Jurkat, Clone E6-1 (cell line): ENCODE measurements around the gene GPR52.

DNA sequence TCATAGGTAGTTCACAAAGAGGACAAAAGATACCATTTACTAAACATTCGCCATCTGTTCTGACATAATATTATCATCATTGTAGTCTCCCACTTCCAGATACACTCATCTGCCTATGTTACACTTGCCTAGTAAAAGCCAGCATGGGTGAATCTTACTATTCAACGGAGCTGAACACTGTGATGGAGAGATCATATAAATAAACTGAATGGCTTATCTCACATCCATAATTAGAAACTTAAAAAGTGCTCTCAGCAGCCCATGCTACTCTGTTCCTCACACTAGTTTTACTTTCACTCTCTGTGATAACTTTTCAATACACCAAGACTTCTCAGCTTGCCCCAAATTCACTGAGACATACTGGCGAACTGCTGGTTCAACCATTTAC is 488 bp upstream of the PRRC2C start:
- RRBS, result no CpG with 5 or more reads among the region's 3 CpGs

- RRBS, result no CpG with 5 or more reads among the region's 14 CpGs
These were observed 47.1 kb downstream of the PRRC2C start for GRCh38 chr1:171532196-171532994.

DNA sequence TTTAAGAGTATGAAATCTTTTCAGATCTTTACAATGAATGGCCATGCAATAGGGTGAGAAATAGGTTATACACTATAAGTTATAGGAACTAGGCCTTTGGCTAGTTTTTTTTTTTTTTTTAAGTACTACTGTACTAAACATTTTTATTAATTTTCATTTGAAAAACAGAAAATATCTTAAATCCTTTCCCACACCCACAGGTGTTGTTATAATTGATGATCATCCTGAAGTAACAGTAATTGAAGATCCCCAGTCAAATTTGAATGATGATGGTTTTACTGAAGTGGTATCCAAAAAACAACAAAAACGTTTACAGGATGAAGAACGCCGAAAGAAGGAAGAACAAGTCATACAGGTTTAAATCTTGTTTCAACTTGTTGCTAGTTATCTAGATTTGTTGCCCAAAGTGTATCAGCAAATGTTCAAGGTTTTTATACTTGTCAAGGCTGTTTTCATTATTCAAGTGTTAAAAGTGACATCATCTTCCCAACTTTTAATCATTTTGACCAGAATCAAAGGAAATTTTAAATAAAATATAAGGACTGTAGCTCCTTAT is 64.6 kb downstream of the PRRC2C start:
- RRBS, result no CpG with 5 or more reads among the region's 3 CpGs

DNA sequence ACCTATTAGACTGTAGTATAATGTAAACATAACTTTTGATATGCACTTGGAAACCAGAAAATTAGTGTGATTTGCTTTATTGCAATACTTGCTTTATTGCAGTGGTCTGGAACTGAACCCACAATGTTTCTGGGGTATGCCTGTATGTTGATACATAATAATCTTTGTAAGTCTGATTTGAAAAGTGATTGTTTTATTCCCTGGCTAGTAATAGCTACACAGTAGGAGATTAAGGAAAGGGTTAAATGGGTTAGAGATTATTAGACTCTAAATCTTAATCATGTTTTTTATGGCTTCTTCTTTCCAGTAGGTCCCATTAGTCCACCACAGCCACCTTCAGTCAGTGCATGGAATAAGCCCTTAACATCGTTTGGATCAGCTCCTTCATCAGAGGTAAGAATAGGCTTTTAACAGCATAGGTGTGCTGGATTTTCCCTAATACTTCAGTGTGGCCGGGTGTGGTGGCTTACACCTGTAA is 61.3 kb upstream of the MYOCOS start:
- RRBS, result no CpG with 5 or more reads among the region's 2 CpGs

DNA sequence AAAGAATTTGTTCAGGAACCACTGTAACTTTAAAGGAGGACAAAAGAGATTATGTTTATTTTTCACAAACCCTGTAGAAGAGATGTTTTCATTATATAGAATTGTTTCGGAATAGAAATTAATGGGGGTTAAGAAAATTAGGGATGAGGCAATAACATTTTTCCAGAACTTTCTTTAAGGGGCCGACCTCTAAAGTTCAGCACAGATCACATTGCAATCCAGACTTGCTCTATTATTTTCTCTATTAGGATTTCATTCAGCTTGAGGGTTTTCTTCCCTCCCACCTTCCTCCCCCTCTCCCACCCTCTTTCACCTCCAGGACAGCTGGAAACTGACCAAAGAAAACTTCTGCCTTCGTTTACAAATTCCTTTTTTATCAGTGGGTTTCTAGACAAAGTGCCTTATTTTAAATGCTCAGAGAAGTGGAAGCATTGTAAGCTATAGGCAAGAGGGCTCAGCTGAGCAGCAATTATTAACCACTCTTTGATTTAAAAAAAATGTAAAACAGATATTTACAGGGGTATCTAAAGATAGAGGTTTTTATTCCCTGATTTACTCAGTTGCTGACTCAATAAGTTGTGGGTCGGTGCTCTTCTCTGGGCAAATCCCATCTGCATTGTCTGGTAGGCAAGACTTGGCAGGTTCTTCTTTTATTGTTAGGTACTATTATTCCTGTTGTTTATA is 277.1 kb upstream of the C1orf105 start:
- RRBS, result no CpG with 5 or more reads among the region's 4 CpGs

DNA sequence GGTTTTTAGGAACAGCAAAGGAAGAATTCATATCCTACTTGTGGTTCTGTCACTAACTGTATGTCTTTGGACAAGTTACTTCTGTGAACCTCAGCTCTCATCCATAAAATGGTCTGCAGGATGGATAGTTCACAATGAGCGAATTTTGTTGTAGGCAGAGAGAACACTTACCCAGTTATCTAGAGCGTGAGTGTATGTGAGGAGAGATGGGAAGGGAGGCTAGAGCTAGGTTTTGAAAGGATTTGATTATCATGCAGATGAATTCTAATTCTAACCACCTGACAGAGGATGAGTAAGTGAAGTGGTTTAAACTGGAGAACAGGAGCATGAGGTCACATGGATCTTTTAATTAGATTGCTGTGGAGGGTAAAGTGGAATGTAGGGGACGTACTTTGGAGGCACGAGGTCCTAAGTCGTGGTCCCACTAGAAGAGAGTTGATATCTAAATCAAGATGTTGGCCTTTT is 4.9 kb downstream of the SUCO start:
- RRBS, result no CpG with 5 or more reads among the region's 5 CpGs

DNA sequence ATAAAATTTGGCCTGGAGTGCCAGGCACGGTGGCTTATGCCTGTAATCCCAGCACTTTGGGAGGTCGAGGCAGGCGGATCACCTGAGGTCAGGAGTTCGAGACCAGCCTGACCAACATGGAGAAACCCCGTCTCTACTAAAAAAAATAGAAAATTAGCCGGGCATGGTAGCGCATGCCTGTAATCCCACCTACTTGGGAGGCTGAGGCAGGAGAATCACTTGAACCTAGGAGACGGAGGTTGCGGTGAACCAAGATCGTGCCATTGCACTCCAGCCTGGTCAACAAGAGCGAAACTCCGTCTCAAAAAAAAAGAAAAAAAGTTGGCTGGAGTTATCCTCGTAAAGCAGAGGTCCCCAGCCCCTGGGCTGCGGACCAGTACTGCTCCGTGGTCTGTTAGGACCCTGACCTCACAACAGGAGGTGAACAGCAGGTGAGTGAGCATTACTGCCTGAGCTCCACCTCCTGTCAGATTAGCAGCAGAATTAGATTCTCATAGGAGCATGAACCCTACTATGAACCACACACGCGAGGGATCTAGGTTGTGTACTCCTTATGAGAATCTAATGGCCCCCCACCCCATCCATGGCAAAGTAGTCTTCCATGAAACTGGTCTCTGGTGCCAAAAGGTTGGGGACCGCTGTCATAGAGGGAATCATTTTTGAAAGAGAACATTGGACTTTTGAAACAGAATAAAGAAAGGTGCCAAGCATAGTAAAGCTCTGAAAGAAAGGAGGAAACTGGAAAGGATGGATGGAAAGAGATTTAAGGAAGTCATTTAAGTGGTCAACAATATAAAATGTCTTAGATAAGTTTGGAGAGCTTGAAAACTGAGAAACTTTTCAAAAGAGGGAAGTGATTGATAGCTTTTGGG is 9.4 kb downstream of the SUCO start:
- RRBS, result no CpG with 5 or more reads among the region's 18 CpGs

DNA sequence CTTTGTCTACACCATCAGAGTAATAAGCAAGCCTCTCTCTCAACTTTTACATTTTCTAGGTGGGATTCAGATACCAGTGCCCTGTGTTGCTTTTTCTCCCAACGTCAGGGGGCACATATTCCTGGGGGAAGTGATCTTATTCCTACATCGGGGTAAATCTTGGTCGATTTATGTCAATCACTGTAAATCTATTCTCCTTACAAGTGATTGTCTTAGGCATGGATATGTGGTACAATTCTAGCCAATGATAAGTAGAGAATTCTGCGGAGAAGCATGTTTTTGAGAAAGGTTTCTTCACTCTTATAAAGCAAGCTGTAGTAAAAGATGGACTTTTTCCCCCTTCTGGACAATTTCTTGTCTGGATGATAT is 32.8 kb upstream of the FASLG start:
- RRBS, result no CpG with 5 or more reads among the region's 4 CpGs

DNA sequence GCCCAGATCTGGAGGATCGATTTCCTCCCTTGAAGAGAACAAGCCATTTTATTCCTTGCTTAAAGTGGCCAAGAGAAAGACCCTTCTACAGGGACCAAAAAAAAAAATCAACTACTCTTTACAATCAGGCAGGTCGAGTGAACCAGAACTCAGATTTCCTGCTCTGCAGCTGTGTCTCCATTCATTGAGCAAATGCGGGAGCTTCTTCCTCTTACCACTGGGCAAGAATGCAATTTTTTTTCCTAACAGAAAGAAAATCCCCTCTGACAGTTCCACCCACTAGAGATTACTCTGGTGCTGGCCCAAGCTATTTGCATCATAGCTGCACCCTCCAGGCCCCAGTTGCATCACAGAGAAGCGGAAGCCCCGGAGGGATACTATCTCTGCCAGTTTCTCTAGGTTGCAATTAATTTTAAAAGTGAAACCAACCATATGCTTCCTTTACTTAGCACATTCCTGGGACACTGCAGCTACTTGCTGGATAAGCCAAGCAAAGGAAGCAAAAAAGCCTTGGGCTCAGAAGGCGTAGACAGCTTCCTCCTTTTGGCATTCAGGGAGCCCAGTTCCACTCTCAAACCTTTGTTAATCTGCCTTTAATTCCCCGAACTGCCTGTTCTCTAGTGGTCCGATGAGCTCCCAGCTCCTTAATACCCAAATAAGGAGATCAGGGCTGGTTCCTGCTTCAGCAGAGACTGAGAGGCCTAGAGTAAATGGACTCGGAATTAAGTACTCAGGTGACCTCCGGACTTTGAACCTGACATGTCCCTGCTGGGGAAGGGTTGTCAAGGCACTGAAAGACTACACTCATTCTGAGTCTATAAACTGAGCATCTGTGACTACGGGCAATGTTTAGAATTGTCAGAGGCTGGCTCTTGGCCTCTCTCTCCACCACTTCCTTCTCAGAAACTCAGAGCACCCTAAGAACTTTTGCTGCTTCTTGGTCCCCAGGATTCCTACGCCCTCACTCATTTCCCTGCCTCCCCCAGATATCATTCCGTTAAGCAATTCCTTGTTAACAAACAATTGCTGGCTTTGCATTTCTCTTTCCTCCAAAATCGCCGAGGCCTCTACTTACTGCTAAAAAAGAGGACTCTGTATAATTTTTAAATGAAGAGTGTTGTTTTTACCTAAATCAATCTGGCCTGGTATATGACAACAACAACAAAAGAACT is 72.5 kb upstream of the TNFSF18 start:
- RRBS, result no CpG with 5 or more reads among the region's 15 CpGs

- RRBS, result no CpG with 5 or more reads among the region's 1 CpG
These were observed 3.6 kb upstream of the TNFSF4 start for GRCh38 chr1:173210788-173211037.

GRCh38 chr1:173425823-173426481 is 51.2 kb upstream of the PRDX6 start:
- RRBS, result no CpG with 5 or more reads among the region's 5 CpGs

DNA sequence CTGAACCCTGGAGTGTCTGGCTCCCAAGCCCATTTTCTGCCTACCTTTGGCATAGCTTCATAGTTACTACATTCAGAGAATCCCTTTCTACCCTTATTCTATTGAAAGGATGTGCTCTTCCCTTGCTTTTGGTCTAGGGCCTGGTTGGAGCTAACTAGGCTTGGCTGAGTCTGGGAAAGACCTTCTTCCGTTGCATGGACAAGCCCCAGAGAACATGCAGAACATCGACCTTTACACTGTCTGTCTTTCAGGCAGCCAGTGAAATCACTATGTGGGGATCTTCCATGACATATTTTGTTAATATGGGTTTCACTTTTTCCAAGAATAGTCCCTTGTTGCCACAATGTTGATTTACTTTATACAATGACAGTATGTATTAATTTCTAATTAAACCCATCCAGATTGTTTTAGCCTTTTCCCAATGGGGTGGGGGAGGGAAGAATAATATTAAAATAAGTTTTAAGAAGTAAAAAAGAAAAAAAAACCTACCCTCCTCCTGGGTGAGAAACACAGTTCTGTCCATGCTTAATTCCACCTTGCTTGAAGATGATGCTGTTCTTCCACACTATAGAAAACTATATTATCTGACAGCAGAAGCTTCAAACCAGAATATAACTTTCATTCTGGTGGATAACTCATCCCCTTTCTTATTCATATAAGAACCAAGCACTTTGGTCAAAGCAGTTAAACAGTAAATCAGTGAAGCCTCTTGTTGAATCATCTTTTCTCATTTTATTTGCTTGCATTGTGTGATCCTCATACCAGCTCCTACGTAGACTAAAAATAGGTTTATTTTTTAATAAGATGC is 37.0 kb upstream of the PRDX6 start:
- RRBS, result no CpG with 5 or more reads among the region's 3 CpGs

GRCh38 chr1:173475056-173475666 is 2.0 kb upstream of the PRDX6 start:
- RRBS, result no CpG with 5 or more reads among the region's 10 CpGs

DNA sequence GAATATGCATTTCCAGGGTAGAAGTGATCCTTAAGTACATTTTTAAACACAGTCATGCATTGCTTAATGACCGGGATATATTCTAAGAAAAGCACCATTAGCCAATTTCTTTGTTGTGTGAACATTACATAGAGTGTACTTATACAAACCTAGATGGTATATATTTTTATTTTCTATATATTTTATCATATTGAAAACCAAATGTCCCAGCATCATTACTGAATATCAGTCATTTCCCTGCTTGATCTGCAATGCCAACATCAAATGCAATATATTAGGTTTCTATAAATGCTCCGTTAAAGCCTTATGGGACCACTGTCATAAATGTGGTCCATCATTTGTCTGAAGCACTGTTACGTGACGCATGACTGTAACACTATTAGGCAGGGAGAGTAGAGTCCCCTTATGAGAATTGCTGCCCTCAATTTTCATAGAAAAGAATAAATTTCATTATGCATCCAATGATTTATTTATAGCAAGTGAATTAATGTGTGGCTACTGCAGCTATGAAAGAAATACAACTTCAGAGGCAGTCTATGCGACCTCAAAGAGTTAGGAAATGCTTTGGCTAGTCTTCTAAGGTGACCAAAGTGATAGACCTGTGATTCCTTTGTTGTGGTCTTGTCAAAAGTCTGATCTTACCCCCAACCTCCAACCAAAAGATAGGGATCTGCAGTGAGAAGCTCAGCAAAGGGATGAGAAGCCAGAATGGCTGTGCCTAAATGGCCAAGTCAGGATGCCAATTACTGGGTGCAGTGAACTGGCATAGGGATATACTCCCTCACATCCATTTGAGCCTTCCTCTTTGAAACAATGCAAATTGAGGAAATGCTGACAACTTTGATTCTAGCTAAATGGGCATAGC is 13.9 kb downstream of the PRDX6 start:
- RRBS, result no CpG with 5 or more reads among the region's 5 CpGs

DNA sequence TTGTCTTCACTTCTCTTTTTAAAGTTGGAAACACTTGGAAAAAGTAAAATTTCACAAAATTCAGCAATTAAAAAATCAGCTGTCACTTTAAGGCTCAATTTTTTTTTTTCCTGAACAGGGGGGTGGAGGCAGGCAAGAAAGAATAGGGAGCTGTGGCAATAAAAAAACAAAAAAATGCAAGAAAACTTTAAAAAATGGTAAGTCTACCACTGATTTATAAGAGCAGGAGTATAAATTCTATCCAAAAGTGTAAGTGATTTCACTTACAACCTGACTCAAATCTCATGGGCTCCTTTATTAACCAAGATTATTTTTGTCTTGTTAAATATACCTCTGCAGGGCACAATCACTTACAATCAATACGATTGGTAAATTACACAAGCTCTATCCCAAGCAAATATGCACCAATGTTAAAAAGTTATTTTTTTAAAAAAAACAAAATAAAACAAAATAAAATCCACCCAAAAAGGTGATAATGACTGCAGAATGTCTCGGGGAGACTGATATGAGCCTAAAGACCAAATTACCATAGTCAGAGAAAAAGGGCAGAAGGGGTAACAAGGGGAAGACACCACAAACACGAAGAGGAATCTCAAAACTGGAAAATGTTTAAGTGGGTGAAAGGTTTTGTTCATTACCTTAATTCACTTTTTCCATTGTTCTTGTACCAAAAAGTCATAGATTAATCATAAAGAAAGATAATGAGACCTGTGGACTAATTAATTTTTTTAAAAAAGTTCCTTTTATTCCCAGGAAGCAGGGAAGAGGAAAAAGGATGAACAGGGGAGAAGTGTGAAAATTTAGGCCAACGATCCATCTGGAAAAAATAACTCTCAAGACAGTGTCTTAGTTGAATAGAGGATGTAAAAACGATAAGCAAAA is 14.9 kb upstream of the SERPINC1 start:
- RRBS, result no CpG with 5 or more reads among the region's 5 CpGs

GRCh38 chr1:173983320-173983913 is 38.7 kb downstream of the RC3H1 start:
- RRBS, result no CpG with 5 or more reads among the region's 4 CpGs

DNA sequence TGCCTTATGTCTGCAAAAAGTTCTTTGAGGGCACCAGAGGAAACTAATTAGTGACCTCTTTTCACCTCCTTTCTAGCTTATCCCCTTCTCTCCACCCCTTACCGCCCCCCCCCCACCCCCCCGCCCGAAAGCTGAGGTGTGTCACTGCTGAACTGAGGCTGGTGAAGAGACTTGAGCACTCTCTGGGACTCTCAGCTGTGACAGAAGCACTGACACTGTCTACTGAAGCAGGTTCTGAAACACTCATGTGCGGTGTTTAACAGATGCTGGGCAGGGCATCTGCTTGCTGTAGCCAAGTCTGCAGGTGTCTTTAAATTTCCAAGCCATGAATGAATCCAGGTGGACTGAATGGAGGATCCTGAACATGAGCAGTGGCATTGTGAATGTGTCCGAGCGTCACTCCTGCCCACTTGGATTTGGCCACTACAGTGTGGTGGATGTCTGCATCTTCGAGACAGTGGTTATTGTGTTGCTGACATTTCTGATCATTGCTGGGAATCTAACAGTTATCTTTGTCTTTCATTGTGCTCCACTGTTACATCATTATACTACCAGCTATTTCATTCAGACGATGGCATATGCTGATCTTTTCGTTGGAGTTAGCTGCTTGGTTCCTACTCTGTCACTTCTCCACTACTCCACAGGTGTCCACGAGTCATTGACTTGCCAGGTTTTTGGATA is at the start of gene GPR52:
TSS of gene GPR52 (plus strand) at position 178 of the 681 bp plus-strand sequence.
- RRBS, result no CpG with 5 or more reads among the region's 10 CpGs

GRCh38 chr1:174522635-174523209 is 75.0 kb downstream of the GPR52 start:
- RRBS, result no CpG with 5 or more reads among the region's 1 CpG

DNA sequence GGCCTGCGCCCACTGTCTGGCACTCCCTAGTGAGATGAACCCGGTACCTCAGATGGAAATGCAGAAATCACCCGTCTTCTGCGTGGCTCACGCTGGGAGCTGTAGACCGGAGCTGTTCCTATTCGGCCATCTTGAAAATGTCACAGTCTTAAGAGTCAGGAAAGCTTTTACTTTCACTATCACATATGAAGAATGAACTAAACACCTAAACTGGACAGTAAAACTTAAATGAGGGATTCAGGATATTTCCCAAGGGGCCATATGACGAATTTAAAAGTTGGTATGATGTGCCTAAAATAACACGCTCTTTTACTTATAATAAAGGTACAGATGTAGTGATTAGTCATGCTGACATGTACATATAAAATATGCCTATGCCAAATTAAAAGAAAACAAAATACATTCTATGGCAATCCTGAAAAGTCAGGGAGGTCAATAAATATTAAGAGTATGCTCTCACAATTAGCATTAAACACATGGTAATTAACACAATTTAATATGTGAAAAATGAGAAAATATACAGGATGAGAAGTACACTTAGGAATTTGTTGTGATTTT is 150.6 kb upstream of the CACYBP start:
- RRBS, result no CpG with 5 or more reads among the region's 9 CpGs